Fibroblast of the aortic adventitia (primary cell): Measurements from ENCODE around the gene ATMIN.

GRCh38 chr16:78663449-78663865 is 564.0 kb downstream of the WWOX start:
- CAGE, long polyA plus RNA: no peak

DNA sequence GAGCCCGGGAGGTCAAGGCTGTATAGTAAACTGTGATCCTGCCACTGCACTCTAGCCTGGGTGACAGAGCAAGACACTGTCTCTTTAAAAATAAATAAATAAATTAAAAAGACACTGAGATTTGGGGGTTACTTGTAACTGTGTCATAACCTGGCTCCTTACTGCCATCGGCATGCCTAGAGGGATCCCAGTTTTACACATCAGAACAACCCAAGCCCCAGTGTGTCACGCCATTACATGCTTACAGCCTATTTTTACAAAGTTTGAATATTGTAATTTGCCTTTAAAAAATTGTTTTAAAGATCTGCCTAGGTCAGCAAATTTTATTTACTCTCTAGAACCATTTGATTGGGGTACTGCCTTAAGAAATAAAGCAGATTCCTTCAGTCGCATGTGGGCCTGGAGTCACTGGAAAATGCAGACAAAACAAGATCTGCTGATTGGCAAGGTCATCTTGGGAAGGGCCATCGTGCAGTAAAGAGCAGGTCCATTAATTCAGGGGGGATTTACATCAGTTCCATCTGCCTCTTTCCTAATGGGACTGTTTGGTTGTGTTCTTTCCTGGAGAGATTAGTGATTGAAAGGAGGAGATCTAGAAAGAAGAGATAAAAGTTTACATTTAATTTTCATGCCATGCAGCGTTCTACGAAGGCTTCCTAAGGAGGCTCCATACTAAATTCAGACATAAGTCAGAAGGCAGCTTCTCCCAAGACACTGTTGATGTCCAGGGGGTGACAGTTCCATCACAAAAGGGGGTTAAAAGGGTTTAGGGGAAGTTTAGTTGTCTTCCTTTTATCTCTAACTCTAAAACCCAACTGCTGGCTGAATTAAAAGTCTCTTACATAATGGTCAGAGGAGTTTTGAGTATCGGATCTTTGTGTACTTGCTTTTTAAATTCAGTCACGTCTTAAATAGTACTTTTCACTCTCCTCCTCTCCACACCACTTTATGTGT is 567.0 kb downstream of the WWOX start:
- CAGE, long polyA plus RNA: no peak

DNA sequence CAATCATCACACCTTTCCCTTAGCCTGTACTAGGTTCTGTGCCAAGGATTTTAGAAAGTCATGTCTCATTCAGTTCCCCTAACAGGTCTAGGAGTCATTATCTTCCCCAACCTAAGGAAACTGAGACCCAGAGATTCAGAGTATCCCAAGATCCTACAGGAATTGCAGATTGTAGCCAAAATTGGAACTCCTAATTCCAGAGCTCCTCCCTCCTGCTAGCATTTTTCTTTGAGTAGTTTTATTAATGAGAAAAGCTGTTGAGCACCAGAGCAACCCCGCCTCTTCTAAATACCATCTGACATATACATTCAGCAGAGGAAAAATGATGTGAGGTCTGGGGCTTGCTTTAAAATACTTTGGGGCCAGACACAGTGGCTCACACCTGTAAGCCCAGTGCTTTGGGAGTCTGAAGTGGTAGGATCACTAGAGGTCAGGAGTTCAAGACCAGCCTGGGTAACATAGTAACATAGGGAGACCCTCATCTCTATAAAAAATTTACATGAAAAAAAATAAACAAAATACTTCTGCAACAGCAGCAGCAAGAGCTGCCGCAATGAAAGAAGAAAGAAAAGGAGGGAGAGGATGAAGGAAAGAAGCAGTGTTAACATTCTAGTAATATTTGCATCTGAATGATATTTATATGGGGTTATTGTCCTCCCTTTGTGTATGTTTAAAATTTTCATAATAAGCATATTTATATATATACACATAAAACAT is 730.3 kb downstream of the WWOX start:
- CAGE, long polyA plus RNA: no peak

GRCh38 chr16:78895687-78896106 is 704.8 kb downstream of the MAF start:
- CAGE, long polyA plus RNA: no peak

GRCh38 chr16:78984858-78985408 is 615.6 kb downstream of the MAF start:
- CAGE, long polyA plus RNA: no peak

DNA sequence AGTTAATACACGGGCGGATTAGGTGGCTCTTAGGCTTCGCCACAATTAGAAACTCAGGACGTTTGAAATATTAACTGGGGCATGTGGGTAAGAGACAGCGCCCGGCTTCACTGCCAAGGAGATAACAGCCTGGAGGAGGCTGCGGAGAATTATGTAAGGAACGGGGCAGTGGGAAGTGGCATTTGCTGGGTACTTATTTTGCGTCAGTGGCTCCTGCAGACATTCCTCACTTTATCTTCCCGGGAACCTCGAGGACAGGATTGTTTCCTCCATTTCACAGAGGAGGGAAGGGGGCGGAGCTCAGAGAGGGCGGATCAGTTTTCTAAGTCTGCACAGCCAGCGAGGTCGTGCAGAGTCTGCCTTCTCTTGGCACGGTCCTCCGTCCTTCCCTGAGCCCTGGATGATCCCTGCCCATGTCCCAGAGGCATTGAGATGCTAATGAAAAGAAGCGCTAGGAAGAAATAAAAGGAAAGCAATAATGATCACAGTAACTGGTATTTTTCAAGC is 162.2 kb downstream of the MAF start:
- CAGE, long polyA plus RNA: no peak

DNA sequence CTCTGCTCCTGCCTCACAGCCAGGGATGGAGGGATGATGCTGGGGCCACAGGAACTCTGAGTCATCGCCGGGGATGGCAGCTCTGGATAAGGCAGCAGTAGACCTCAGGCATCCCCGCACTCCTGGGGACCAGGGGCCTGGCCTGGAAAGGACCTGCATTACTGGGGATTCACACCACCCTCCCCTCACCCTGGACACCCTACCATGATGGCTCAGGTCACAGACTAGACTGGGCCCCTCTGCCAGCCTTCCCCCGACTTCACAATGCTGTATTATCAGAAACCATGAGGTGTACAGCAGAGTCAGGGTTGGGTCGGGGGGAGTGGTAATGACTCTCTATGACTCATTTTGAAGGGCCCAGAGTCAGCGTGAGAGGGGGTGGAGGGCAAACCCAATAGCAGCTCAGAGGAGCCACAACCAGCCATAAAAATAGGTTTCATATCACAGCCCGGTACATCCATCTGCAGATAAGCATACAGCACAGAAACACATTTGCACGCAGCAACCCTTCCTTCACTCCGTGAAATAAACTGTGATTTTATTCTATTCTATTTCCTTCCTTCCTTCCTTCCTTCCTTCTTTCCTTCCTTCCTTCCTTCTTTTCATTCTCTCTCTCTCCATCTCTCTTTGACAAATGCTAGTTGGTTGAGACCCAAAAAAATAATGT is 28.8 kb downstream of the DYNLRB2 start:
- CAGE, long polyA plus RNA: no peak

- CAGE, long polyA plus RNA: no peak
Measured at GRCh38 chr16:80656865-80657140, 116.0 kb downstream of the DYNLRB2 start.

GRCh38 chr16:80931573-80932751 is 74.7 kb downstream of the CMC2 start:
- CAGE, long polyA plus RNA: no peak

DNA sequence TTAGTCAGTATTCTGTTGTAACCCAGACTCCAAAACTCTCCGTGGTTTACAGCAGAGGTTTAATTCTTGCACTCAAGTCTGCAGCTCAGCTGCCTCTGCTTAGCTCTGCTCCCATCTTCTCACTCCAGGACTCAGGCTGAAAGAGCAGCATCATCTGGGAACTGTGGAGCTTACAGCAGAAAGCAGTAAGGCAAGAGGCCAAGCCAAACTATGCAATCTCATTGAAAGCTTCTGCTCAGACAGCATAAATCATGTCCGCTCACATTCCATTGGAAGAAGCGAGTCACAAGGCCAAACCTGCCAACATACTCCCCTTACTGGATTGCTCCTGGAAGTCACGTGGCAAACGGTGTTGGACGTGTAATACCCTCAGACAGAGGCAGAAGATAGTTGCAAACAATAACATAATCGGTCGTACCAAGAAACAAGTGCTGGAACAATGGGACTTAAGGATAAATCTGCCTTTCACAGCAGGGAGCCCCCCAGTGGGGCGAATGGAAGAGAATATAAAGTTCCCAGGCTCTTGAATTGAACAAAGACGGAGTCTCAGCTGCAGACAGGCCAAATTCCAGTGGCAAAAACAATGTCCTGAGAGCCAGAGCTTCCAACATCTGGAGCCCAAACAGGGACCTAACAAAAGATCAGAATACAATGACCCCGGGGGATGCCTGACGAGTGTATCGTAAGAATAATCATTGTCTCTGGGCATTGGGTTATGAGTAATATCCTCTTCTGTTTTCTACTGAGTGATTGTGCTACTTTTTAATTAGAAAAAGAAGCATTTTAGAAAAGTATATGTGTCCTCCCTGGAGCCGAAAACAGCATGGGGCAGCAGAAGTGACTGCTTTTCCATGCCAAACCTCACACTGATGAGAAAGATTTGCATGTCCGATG is 68.5 kb downstream of the CMC2 start:
- CAGE, long polyA plus RNA: no peak

- CAGE, long polyA plus RNA: no peak
Measured at GRCh38 chr16:80993142-80993801, 13.4 kb downstream of the CMC2 start.

- CAGE, long polyA plus RNA: no peak
Measured at GRCh38 chr16:81035311-81036019, at the start of gene ATMIN. ATMIN (plus strand) TSS chr16:81035842.

GRCh38 chr16:81040271-81041047 is 4.8 kb downstream of the ATMIN start:
- CAGE, long polyA plus RNA: no peak

- CAGE, long polyA plus RNA: no peak
Measured at GRCh38 chr16:81400967-81401401, 43.6 kb upstream of the CMIP start.

DNA sequence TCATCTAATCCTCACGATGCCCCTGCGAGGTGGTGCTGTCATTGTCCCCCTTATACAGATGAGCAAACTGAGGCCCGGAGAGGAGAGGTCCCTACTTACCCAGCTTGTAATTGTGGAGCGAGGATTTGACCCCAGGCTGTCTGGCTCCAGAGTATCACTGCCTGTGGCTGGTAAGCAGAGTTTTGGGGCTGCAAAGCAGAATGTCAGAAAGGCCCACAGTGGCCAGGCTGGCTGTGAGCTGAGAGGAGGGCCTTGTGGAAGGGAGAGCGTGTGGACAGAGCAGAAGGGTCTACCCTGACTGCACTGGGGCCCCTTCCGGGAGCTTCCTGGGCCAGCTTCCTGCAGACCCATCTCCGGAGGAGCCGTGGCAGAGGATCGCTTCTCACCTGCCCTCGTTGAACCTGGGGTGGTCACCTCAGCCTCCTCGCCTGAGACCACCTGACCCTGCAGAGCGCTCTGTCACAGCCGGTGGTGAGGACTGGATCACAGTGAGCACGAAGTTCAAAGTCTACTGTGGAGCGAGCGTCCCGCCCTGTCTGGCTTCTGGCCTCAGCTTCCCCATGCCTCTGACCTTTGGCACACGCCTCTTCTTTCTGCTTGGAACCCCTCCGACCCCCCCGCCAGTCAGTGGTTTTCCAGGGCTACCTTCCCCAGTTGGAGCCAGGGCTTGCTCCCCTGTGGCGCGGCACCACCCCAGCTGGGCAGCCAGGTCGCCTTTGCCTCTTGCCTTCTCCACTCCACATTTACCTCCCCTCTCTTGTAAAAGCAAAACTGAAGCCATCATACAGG is 12.1 kb downstream of the CMIP start:
- CAGE, long polyA plus RNA: no peak

DNA sequence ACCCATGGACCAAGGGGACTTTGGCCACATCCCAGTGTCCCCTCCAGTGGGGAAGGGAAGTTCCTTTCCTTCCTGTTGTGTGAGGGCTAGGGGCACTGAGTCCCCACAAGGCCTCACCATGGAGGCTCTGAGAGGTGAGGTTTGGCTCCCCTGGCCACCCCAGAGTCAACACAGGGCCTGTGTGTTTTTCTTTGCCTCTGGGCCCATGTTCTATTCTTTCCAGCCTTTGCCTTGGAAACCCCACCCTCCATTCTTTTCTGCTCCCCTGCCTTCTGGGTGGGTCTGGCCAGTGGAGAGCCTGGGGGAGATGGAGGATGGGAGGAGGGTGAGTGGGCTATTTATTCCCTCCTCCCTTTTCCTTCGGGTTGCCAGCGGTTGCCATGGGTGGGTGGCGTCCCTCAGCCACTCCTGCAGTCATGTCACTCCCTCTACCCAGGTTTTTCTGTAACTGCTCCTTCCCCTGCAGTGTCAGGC is 15.4 kb downstream of the CMIP start:
- CAGE, long polyA plus RNA: no peak

GRCh38 chr16:81493465-81494562 is 49.2 kb downstream of the CMIP start:
- CAGE, long polyA plus RNA: no peak

DNA sequence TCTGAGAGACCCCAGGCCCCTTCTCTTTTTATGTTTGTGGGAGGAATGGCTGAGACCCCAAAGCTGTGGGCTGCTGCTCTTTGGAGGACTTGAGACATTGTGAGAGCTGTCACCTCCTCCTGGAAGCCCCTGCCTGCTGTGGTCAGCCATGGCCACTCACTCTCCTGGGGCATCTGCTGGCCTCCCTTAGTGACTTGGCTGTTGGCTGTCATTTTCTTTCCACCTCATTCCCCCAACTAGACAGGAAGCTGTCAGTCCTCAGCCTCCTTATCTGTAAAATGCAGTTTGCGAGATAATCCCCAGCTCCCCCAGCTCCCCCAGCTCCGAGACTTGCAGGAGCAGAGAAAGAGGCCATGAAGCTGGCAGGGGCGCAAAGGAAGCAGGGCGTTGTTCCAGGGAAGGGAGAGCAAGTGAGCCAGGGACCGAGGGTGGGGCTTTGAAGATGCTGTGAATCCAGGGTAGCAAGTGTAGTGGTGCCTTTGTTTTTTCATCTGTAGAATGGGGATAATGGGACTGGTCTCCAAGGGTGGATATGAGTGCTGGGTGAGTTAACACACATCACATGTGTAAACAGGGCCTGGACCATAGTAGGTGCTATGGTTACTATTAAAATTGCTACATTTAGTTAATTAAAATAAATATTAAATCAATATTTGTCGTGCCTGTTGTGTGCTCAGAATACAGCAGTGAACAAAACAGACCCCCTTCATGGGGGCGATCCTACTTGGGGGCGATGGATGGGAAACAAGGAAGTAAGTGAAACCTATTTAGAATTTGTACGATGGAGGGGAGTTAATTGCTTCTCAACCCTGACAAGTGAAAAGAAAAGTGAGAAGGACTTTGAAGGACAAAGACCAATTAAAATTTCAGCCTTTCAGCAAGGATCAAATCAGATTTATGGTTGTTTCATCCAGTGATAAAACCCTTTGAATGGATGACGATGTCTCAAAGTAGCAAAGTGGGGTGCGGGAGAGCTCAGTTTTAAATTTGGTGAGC is 51.3 kb downstream of the CMIP start:
- CAGE, long polyA plus RNA: no peak

DNA sequence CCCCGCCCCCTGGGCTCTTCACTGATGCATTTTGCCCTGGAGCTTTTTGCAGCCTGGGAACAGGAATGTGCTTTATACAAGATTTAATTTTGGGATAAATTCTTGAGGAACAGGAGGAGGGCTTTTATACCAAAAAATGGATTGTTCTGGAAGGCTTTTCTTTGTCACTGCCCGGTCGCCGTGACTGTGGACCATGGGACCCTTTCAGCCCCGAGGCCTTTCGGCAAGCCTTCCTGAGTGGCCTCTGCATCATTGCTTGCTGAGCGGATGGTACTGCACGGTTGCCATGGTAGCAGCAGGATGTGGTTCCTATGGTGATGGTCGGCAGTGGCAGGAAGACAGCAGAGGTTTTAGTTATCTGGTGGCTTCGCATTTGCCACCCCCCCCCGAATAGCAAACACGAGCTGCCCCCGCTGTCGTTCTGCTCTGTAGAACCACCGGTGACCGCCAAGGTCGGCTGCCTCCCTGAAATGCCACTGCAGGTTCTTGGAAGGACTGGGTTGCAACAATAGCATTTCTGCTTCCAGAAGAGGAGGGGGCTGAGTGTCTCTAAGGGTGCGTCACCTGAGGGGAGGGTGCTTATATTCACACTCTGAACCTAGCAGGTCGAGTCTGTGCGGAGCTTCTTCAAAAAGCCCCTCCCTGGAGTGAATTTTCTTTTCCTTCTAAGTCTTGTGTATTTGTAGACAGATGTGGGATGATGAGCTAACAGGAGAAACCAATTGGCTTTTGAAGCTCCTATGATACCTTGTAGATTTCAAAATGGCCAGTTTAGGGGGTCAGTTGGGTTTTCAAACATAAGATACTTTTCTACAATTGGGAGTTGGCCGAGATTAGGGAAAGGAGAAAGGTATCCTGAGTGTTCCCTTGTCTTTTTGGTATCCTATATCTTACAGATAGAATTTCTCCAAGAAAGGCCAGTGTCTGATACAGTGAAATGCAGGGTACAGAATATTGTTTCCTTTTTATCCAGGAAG is 76.7 kb downstream of the CMIP start:
- CAGE, long polyA plus RNA: no peak

DNA sequence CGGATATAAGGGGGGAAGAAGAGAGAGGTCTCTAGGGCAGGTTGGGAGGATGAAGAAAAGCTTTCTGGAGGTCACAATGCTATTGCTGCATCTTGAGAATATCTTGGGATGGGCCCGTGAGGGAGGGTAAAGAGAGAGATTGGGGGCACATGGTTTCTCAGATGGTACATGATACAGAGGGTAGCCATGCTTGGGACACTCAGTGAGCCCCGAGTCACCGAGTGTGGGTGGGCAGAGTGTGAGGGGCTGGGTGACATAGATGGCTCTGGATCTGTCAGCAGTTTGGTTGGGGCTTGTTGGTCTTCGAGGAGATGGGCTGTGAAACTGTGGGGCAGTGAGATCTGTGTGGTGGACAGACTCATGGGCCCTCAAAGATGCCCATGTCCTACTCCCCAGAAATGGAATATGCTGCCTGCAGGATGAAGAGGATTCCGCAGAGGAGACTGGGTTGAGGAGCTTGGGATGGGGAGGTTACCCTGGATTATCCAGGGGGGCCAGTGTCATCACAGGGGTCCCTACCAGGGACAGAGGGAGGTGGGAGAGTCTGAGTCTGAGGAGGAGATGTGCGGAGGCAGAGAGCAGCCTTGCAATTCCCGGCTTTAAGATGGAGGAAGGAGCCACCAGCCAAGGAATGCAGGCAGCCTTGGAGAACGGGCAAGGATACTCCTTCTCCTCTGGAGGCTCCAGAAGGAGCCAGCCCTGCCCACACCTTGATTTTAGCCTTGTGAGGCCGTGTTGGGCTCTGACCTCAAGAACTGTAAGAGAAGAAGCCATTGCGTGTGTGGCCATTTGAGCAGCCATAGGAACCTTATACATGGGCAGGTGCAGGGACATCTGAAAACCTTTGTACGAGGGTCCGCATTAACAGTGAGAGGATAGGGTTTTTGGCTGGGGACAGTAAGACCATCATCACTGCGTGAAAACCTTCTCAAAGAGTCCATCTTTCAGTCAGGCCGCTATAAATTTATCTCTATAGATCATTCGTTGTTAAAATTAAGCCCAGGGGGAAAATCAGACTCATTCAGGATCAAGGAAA is 84.9 kb downstream of the CMIP start:
- CAGE, long polyA plus RNA: no peak